ENCODE results near the genes WNT7A and TMEM43.

- PRO-cap, result unidirectional peak, plus-strand start at chr3:13479505
- RAMPAGE, long total RNA, 4 experiments, result no peak in any of the 4 experiments
Measured at GRCh38 chr3:13479286-13479598, 864 bp upstream of the HDAC11 start.

- PRO-cap, result no peak
- RAMPAGE, long total RNA, 4 experiments, result no peak in any of the 4 experiments
Measured at GRCh38 chr3:13518702-13519345, 30.1 kb upstream of the FBLN2 start.

DNA sequence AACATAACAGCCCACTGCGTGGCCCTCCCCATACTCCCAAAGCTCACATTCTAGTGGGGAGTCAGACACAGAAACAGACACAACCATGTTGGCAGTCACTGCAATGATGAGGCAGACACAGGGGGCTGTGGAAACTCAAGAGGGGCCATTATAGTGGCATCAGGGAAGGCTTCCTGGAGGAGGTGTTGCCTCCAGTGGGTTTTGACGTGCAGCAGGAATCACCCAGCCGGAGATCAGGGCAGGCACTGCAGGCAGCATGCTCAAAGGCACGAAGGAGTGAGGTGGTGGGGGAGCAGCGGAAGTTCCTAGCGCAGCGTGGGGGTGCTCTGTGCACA is 101.2 kb downstream of the FBLN2 start:
- PRO-cap, result no peak
- RAMPAGE, long total RNA, 4 experiments, result no peak in any of the 4 experiments

DNA sequence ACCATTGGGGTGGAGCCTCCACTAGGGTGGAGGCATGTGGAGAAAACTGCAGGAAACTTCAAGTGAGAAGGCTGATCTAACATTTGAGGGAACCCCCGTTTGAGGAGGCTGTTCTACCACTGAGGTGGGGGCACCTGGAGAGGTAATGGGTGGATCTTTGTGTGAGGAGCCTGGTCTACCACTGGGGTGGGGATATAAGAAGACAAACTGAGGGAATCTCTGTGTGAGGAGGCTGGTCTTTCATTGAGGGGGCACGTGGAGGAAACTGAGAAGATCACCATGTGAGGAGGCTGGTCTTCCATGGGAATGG is 163.4 kb downstream of the FBLN2 start:
- PRO-cap, result no peak
- RAMPAGE, long total RNA, 4 experiments, result no peak in any of the 4 experiments

GRCh38 chr3:13879673-13881001 is at the start of gene WNT7A:
Gene WNT7A (minus strand): TSS chr3:13880071.
- PRO-cap, result no peak
- RAMPAGE, long total RNA, 4 experiments, result no peak in any of the 4 experiments

- PRO-cap, result no peak
- RAMPAGE, long total RNA, 4 experiments, result no peak in any of the 4 experiments
Measured at GRCh38 chr3:14123957-14124567, 608 bp downstream of the CHCHD4 start.

GRCh38 chr3:14124901-14125482 is at the start of gene TMEM43:
Gene TMEM43 (plus strand): TSS chr3:14125052.
- PRO-cap, result bidirectional peak, plus-strand start at chr3:14125083, minus-strand start at chr3:14124756; bidirectional peak, plus-strand start at chr3:14125286, minus-strand start at chr3:14125207; bidirectional peak, plus-strand start at chr3:14125558, minus-strand start at chr3:14125374
- RAMPAGE, long total RNA, 4 experiments, result start-site peak on the plus strand in 3 of 4 experiments, at chr3:14125013-14125196 at its widest, 364 to 388 reads per replicate

GRCh38 chr3:14249037-14249447 is 70.4 kb downstream of the LSM3 start:
- PRO-cap, result no peak
- RAMPAGE, long total RNA, 4 experiments, result no peak in any of the 4 experiments

- PRO-cap, result no peak
- RAMPAGE, long total RNA, 4 experiments, result no peak in any of the 4 experiments
Measured at GRCh38 chr3:14323616-14324242, 78.7 kb upstream of the SLC6A6 start.

GRCh38 chr3:14336045-14336715 is 66.2 kb upstream of the SLC6A6 start:
- PRO-cap, result no peak
- RAMPAGE, long total RNA, 4 experiments, result no peak in any of the 4 experiments

DNA sequence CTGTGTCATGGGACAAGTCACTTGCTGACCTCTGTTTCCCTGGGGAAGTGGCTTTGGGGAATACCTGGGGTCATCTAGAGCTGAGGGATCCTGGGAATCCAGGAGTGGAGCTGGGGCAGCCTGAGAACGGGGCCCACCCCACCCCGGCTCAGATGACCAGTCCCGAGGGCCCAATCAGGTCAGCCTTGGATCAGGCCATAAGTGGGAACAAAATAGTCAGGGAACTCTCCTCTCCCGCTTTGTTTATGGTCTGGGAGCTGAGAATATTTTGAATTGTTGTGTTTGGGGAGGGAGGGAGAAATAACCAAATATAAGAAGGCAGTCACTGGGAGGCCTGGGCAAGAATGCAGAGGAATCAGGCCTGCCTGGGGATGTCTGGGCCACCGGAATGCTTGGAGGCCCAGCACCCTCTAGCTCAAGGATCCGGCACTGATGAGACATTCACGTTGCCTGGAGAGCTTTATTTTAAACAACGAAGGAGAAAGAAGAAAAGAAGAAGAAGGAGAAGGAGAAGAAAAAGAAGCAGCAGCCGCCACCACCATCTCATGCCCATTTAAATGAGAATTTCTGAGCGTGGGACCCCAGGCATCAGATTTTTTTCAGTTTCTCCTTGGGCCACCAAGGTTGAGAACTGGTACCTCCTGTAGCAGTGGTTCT is 8.7 kb upstream of the SLC6A6 start:
- PRO-cap, result no peak
- RAMPAGE, long total RNA, 4 experiments, result no peak in any of the 4 experiments

DNA sequence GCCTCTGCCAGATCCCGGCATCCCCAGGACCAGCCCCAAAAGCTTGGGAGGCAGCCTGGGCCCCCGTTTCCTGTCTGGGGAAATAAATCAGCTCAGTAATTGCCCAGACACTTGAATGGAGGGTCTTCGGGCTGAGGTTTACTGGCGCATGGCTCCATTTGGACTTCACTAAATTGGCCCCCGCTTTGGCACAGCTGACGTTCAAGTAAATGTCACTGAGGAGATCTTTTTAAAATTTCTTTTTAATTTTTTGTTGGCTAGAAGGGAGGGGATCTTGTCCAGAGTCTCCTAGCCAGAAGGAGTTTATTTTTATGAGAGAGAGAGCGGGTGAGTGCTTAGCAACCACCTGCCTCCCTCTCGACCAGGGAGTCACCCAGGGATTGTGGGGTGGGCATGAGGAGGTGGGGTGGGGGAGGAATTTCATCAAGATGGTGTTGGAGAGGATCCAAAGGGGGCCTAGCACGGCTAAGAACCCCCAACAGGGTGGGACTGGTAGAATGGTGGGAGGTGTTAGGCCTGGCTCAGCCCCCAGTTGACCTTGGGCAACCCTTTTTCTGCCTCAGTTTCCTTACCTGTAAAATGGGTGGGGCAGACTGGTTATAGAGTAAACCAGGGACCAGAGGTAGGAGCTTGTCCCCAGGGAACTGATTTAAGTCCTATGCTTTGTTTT is 1.7 kb downstream of the SLC6A6 start:
- PRO-cap, result no peak
- RAMPAGE, long total RNA, 4 experiments, result no peak in any of the 4 experiments

- PRO-cap, result no peak
- RAMPAGE, long total RNA, 4 experiments, result no peak in any of the 4 experiments
Measured at GRCh38 chr3:14415265-14415856, 13.0 kb downstream of the SLC6A6 start.

- PRO-cap, result no peak
- RAMPAGE, long total RNA, 4 experiments, result no peak in any of the 4 experiments
Measured at GRCh38 chr3:14421040-14421903, 18.9 kb downstream of the SLC6A6 start.

DNA sequence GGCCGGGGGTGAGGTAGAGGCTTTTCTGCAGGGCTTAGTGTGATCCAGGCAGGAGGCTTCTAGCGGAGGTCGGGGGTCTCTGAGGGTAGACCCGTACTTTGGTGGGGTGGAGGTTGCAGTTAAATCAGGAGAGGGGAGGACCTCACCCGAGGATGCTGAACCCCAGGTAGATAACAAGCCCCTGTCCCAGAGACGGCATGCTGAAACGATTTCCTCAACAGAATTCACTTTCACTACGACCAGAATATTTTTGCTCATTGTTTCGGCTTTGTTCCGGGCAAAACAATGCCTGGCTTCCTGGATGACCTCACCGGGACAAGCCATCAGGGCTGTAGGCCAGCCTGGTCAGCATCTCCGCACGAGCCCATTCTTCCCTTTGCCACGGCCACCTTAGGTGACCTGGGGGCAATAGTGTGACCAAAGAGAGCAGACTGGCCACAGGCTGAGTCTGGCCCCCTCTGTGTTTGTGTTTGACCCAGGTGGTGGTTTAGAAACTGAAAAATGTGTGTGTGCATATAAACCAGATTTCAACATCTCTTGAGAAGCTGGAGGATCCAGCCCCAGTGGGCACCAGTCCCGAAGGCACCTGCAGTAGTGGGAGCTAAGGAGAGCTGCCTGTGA is 33.0 kb downstream of the SLC6A6 start:
- PRO-cap, result no peak
- RAMPAGE, long total RNA, 4 experiments, result no peak in any of the 4 experiments

DNA sequence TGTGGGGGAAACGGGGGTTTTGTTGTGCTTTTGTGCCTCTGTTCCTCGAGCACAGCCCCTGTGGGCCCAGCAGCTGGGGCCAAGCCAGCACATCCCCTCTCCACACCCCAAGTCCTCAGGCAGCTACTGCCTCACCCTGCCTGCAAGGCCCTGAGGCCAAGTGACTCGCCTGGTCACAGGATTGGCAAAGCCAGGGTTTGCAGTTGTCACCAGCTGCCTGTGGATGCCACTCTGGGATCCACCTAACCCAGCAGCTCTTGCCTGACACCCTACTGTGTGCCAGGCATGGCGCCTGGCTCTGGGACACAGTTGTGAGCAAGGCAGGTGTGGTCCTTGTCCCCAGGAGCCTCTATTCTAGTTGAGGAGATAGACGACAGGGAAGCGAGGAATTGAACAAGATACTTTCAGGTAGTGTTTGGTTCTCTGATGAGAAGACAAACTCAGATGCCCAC is 39.2 kb downstream of the SLC6A6 start:
- PRO-cap, result no peak
- RAMPAGE, long total RNA, 4 experiments, result no peak in any of the 4 experiments

GRCh38 chr3:14803176-14803601 is 15.6 kb upstream of the FGD5 start:
- PRO-cap, result no peak
- RAMPAGE, long total RNA, 4 experiments, result no peak in any of the 4 experiments

DNA sequence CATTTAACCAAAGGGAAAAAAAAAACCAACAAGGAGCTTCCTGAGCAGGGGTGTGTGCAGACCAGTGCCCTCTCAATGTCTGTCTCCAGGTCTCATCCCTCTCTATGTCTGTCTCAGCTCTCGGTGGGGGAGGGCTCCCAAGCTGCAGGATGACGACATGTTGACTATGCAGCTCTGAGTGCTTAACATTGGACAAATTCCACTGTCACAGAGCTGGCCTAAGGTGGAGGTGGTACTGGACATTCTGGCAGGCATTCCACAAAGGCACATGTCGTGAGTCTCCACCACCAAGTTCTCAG is 2.1 kb upstream of the CAPN7 start:
- PRO-cap, result no peak
- RAMPAGE, long total RNA, 4 experiments, result no peak in any of the 4 experiments

GRCh38 chr3:15254119-15254900 is 48.3 kb downstream of the CAPN7 start:
- PRO-cap, result no peak
- RAMPAGE, long total RNA, 4 experiments, result no peak in any of the 4 experiments

GRCh38 chr3:15637242-15638069 is 35.9 kb downstream of the BTD start:
- PRO-cap, result no peak
- RAMPAGE, long total RNA, 4 experiments, result no peak in any of the 4 experiments

All from suprapubic skin (tissue), 4 donors.